T-cell (primary cell): Measurements from ENCODE around the gene BST1.

DNA sequence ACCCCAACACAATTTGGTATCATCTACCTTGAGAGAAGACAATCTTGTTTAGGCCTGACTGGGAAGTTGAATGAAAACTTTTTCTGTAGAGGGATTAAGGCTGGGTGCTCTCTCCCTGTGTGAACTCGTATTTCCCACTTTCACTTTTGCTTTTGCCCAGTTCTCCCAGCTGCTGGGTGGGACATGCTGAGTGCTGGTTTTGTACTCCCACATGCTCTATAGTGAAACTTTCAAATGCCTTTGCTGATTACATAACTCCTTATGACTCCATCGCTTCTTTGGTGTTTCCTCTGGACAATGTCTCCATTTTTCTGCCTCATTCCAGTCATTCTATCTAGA is 100.6 kb downstream of the CLNK start:
- PRO-cap, 7 experiments = no peak in any of the 7 experiments

DNA sequence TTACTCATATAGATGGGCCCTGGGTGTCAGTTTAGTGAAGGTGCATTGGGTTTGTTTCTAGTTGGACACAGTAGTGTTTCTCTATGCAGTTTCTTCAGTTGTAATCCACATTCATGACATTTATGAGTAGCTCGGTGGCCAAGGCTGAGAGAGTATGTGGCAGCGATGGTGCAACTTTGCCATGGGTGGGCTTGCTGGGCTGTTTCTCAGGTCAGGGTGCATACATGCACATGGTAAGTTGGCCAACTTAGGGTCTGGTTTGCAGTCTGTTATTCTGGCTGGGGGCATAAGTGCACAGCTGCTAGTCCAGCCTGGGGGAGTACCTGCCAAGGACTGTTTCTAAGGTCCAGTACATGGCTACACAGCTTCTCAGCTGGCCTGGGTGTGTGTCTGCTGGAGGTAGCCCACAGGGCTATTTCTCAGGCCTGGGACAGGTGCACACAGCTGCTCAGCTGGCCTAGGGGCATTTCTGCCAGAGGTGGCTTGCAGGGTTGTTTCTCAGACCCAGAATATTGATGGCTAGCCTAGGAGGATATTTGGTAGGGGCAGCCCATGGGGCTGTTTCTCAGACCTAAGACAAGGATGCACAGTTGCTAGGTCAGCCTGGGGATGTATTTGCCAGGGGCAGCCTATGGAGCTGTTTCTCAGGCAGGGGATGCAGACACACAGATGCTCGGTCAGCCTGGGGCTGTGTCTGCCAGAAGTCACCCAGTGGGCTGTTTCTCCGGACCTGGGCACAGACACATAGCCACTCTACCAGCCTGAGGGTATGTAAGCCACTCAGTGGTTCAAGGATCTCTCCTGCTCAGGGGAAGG is 29.4 kb downstream of the RAB28 start:
- PRO-cap, 7 experiments = no peak in any of the 7 experiments

- PRO-cap, 7 experiments = no peak in any of the 7 experiments
These were observed 291.5 kb upstream of the BOD1L1 start for GRCh38 chr4:13918841-13919584.

GRCh38 chr4:14111662-14112356 is 484.3 kb upstream of the BOD1L1 start:
- PRO-cap, 7 experiments = no peak in any of the 7 experiments

DNA sequence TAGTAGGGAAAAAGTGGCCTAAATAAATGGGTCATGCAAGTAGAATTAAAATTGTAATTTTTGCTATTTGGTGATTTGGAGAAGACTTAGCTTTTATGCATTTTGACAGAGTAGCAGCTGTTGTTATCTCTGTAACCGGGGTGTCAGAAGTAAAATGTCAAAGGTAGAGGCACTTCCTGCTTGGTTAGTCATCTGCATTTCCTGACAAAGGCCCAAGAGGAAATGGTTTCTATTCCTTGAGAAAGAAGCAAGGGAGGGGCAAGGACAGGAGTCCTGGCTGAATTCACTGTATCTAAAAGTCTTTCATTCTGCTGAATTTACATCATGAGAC is 550.8 kb upstream of the BOD1L1 start:
- PRO-cap, 7 experiments = no peak in any of the 7 experiments

DNA sequence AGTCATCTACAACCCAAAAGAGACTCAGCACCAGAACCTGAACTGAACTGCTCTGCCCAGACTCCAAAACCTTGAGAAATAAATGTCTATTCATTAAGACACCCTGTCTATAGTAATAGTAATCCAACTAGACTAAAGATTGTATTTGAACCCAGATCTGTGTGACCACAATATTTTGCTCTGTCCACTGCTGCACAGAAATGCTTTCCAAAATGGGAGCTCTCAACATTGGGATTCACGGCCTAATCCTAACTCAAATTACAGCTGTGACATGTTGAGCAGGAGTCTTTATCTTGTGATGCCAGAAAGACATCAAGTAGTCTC is 644.6 kb upstream of the CPEB2 start:
- PRO-cap, 7 experiments = no peak in any of the 7 experiments

DNA sequence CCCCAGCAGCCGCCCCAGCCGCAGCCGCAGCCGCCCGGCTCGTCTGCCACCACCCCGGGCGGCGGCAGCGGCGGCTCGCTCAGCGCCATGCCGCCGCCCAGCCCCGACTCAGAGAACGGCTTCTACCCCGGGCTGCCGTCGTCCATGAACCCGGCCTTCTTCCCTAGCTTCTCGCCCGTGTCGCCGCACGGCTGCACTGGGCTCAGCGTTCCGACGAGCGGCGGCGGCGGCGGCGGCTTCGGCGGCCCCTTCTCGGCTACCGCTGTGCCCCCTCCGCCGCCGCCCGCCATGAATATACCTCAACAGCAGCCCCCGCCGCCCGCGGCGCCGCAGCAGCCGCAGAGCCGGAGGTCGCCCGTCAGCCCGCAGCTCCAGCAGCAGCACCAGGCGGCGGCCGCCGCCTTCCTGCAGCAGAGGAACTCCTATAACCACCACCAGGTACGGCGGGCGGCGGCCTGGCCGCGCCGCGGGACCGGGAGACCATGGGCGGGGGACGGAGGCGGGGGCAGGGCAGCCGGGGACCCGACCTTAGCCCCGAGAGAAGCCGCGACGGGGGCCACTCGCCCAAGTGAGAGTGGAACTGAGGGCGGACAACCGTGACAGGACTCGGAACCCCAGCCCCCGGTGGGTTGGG is 1.7 kb downstream of the CPEB2 start:
- PRO-cap, 7 experiments = peak in 3 of 7 experiments; most common plus-strand start position 559 of the sequence (in 2); most common minus-strand start position 426 of the sequence (in 2)

- PRO-cap, 7 experiments = no peak in any of the 7 experiments
These were observed 9.0 kb downstream of the CC2D2A start for GRCh38 chr4:15478559-15479133.

DNA sequence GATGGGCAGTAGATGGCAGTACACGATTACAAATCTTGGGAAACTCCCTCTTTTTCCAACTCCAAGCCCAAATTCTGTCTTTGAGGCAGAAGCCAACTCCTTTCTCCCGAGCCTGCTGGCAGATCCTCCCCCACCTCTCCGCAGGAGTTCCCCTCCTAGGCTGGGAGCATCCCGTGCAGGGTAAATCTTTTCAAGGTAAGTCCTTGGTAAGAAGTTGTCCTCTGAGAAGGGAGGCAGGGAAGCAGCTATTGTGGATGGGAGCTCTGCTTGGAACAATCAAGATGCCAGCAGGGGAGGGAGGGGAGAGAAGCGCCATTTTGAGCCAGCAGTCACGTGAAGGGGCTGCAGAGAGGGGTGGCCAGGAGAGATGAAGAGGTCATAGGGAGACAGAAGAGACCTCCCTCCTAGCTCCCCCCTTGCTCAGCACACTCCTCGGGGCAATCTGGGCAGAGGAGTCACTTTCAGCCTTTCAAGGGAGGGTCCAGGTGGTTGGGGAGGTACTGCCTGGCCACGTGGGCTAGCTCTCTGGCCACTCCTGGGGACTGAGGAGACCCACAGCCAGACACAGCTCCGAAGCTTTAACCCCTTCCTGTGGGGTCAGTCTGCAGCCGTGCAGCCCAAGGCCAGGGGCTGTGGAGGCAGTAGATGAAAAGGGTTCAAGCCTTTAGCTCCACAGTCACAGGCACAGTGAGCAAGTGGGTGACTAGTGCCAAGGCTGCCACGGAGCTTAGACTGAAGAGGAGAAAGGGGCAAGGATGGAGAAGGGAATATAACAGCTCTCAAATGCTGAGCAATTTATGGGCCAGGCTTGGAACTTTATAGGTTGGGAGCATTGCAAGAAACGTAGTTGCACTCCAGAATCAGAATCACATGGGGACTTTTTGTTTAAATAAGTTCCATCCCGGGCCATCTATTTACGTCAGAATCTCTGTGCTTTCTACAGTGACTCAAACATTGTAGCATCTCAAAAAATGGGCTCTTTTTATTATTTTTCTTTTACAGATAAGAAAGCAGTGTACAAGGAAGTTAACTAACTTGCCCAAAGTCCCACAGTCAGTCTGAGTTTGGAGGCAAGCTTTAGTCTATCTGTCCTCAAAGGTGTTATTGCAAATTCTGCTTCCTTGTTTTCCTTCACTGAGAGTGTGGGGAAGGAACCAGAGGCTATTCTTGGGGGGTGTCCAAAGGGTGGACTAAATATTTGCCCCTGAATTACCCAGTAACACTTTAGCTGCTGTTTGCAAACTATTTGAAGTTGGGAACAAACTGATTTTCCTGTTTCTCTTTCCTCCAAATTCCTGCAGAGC is 9.9 kb downstream of the CC2D2A start:
- PRO-cap, 7 experiments = no peak in any of the 7 experiments

DNA sequence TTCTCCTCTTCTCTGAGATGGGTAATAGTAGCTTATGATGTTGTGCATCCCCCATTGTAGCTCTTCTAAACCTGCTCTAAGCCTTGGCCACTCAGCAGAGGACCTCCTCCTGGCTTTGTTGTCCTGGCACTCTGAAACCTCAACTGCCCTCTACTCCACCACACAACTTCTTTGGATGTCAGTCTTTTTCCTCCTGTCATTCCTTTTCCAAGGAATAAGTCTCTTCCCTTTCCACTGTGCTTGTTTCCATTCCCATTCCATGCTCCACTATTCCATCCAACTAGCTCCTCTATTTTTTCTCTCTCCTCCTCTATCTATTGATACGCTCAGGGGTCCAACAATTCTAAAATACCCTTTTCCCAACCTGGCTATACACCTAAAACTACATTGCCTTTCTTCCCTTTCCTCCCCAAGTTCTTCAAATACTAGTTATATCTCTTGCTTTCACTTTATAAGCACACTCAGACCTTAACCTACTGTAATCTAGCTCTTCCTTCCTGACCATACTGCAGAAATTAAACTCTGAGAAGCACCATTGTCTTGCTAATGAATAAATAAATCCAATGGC is 63.2 kb downstream of the FBXL5 start:
- PRO-cap, 7 experiments = no peak in any of the 7 experiments

GRCh38 chr4:15627746-15628254 is 27.4 kb downstream of the FBXL5 start:
- PRO-cap, 7 experiments = no peak in any of the 7 experiments

- PRO-cap, 7 experiments = no peak in any of the 7 experiments
These were observed 3.0 kb upstream of the BST1 start for GRCh38 chr4:15699788-15700442.

- PRO-cap, 7 experiments = no peak in any of the 7 experiments
These were observed at the start of gene BST1 for GRCh38 chr4:15702698-15703533. Gene BST1, plus strand, starts transcription at chr4:15703065.

- PRO-cap, 7 experiments = no peak in any of the 7 experiments
These were observed 55.7 kb downstream of the CD38 start for GRCh38 chr4:15833579-15834388.

DNA sequence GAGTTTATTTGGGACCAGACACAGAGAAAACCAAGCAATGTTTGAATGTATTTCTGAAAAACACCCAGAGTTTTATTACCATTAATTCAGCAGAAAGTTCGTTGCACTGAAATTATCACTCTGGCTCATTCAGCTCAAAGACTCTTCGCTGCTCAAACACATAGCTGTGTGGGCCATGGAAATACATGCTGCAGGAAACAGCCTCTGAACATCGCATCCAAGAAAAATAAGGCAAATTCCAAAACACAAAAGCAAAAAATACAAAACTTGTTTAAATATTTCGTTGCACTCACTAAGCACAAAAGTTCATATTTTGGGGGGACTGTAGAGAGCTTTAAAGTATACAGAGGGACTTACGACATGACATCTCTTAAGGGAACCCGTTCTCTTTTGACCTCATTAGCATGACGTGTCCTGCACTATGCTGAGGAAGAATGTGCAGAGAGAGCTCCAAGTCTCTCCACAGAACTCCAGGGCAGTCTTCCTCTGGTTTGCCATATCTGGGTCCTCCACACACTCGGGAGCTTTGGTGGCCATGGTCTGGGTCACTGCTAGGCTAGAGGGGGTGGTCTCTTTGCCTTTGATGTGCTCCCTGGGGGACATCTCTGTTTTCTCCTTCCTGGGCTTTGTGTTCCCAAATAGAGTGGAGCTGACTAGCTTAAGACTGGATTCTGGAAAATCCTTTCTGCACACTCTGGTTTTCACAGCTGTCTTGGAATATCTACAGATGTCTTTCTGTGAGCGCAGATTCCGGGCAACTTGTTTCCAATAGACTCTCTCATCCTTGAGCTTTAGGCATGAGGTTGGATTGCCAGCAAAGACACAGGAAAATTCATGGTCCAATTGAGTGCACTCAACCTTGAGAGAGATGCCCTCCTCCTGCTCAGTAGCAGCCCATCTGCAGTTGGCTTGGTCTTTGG is 2.8 kb downstream of the FGFBP1 start:
- PRO-cap, 7 experiments = no peak in any of the 7 experiments

DNA sequence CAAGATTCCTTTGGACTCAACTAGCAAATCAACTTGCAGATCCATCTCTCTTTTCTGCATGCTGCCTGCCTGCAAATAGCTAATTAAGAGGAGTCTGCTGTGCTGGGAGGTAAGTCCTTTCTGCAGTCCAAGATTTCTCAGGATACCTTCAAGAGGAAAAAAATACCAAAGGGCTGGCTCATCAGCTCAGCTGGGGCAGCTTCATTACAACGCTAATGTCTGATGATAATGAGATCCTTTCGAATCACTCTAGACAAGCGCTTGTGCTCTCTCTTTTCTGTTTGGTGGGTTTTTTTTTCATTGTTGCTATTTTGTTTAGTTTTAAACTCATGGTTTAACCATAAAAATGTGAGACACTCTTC is 50.9 kb downstream of the PROM1 start:
- PRO-cap, 7 experiments = no peak in any of the 7 experiments

DNA sequence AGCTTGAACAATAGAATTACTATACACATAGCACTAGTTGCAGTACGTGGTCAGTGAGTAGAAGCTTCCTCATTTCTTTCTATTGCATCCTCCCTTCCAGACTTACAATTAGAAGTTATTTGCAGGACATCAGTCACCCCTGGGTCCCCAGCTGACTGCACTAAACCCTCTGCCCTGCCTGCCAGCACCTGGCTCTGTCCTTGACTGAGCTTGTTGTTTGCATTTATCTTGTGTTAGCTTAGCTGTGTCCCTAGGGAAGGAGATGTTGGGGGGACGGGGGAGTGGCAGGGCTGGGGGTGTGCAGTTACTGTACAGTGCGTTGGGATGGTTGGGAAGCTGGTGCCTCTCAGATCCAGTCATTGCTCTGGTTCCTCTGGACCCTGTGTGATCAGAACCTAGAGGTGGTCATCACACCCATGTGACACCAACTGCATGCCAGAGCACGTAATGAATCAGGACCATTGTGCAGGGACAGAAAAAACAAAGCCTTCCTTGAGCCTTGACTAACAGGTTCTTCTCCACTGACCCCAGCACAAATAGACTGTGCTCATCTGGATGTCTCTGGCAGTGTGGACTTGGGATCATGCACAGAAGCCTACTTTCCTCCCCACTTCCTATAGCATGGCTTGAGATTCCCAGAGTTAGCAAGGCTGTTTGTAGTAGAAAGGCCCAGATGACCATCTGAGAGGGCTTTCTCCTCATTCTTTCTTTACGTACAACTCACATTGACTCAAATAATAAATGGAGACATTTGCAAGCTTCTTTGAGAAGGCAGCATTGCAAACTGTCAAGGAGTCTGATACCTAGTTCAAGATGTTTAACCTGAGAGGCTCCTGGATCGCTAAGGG is 32.8 kb upstream of the PROM1 start:
- PRO-cap, 7 experiments = no peak in any of the 7 experiments

- PRO-cap, 7 experiments = no peak in any of the 7 experiments
These were observed 34.4 kb upstream of the PROM1 start for GRCh38 chr4:16118135-16118612.

DNA sequence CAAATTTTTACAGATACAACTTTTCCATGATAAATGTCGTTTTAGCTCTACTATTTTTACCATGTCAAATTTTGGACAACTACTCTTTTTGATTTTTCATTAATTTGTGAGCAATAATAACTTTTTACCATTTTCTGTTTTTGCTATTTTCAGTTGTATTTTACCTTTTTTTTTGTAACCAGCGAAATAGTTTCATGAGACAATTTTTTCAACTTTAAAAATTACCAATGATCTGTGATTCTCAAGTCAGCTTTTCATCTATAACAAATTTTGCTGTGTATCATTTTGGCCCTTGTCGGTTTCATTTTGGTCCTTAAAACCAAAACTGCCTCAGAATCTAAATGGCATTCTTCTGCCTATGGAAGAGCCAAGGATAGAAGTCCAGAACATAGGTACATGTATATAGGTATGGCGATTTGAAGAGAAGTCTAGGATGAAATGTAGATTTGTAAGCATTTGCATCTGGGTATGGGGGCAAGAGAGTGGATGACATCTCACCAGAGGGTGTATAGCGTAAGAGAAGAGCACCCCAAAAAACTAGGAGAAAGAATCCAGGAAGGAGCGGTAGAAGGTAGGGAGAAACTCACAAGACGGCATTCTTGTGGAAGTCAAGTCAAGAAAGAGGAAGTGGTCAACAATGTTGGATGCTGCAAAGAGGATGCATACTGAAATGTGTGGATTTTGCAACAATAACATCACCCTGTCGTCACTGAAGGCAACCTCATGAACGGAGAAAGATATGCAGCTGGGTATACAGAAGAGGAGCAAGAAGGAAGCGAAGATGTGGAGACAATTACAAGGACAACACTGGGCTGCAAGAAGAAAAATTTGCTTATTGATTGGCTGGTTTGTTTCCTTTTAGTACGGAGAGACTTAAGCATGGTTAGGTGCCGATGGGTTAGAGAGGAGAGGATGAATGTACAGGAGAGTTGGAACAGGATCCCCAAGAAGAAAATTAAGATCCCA is 11.2 kb upstream of the TAPT1 start:
- PRO-cap, 7 experiments = no peak in any of the 7 experiments

- PRO-cap, 7 experiments = no peak in any of the 7 experiments
These were observed 75.7 kb downstream of the QDPR start for GRCh38 chr4:17436030-17436674.